Mesangial cell (primary cell): ENCODE data around the genes SPATA12, HESX1 and DENND6A.

DNA sequence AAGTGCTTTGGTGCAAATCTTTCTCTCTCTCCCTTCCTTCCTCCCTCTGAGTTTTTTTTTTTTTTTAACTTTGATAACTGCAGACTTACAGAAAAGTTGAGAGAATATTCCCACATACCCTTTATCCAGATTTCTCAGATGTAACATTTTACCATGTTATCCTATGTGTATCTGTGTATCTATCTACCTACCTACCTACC lies 105.4 kb upstream of the CACNA2D3 start:
- RAMPAGE, long total RNA, result no peak

GRCh38 chr3:54122900-54123282 lies 539 bp downstream of the CACNA2D3 start:
- RAMPAGE, long total RNA, result no peak

DNA sequence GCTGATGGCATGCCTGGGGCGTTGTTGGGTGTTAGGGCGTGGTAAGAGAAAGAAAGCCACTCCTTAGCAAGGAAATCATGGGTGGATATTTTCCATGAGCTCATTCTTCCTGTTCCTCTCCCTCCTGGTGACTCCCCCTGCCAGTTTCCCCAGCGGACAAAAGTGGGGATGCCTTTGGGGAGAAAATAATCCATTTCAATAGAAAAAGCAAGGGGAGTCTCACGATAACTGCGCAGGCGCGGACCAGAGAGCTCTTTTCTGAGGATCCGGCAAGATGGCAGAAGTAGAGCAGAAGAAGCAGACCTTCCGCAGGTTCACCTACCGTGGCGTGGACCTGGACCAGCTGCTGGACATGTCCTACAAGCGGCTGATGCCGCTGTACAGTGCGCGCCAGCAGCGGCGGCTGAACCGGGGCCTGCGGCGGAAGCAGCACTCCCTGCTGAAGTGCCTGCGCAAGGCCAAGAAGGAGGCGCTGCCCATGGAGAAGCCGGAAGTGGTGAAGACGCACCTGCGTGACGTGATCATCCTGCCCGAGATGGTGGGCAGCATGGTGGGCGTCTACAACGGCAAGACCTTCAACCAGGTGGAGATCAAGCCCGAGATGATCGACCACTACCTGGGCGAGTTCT lies 301.8 kb downstream of the LRTM1 start:
- RAMPAGE, long total RNA, result no peak

GRCh38 chr3:55485918-55486750 lies 972 bp downstream of the WNT5A start:
- RAMPAGE, long total RNA, result no peak

- RAMPAGE, long total RNA, result no peak
Observed at GRCh38 chr3:55490120-55490690, 3.1 kb upstream of the WNT5A start.

- RAMPAGE, long total RNA, result no peak
Observed at GRCh38 chr3:55624034-55624839, 137.1 kb upstream of the WNT5A start.

- RAMPAGE, long total RNA, result no peak
Observed at GRCh38 chr3:56788901-56789475, 12.8 kb downstream of the ARHGEF3 start.

GRCh38 chr3:56915642-56915893 lies 113.8 kb upstream of the ARHGEF3 start:
- RAMPAGE, long total RNA, result no peak

GRCh38 chr3:56962203-56962751 lies 98.2 kb upstream of the SPATA12 start:
- RAMPAGE, long total RNA, result no peak

GRCh38 chr3:57060333-57060919 lies at the start of gene SPATA12:
TSS of gene SPATA12 (plus strand) at chr3:57060664.
- RAMPAGE, long total RNA, result no peak

DNA sequence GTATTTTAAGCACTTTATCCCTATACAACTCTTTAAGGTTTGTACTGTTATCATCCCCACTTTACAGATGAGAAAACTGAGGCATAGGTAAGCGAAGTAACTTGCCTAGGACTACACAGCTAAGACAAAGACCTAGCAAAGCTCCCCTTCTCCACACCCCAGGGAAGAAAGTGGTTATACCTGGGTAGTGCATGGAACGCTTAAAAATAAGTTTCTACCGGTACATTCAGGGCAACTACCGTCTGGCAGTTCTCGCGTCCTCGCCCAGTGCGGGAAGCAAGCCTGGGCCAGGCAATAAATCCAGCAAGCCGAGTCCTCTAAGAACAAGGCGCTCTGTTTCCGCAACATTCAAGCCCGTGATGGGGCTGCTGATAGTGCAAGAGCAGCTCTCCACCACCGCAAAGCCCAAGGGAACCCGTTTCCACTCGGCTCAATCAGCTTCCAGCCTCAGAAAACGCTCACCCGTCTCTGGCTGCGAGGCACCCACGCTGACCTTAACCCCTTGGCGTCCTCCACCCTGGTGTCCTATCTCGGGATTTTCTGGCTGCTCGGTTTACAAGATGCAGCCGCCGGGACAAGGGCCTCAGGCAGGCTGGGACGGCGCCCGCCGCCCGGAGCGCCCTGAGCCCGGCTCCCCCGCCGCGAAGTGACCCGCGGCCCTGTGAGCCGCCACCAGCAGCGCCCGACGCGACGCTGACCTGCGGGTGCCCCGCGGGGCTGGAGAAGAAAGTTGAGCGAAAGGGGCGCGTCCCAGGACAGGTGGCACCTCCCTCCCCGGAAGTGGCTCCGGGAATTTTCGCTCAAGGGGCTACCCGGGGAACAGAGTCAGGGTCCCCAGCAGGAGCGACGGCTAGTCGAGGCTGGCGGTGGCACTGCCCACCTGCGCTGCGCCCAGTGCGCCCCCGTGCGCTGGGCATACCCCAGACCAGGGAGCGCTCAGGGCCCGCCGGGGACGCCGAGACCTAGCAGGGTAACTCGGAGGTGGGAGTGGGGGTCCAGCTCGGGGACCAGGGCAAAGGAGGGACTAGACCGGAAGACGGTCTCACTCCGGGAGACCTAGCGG lies 18.0 kb downstream of the SPATA12 start:
- RAMPAGE, long total RNA, result no peak

DNA sequence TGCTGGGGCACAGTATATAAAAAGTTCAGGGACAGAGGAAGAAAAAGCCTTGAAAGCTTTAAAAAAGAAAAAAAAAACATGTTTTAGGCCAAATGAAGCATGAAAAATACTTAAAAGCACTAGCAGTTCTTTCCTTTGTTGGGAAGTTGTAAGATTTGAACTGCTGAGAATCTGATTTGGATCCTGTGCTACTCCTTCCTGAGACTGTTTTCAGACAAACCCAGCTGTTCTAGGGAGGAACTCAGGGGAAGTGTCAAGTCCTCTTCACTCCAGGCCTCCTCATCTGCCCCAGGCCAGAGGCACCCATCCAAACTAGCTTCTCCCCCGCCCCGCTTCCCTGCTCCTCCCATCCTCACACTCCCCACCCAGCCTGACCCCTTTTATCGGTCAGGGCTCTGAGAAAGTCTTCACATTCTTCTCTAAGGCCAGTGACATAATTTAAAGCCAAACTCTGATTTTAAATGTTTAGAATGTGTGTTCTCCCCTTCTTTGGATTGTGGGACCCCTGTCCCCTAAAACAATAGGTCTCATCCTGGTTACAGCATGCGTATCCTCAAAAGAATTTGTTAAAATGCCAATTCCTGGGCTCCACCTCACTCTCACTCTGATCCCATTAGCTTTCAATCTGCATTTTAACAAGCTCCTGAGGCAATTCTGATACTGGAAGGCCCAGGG lies 4.8 kb downstream of the IL17RD start:
- RAMPAGE, long total RNA, result no peak

GRCh38 chr3:57199847-57200238 lies at the start of gene HESX1:
TSS of gene HESX1 (minus strand) at chr3:57199978.
- RAMPAGE, long total RNA, result no peak

- RAMPAGE, long total RNA, result no peak
Observed at GRCh38 chr3:57586287-57586926, 10.7 kb downstream of the ARF4 start.

DNA sequence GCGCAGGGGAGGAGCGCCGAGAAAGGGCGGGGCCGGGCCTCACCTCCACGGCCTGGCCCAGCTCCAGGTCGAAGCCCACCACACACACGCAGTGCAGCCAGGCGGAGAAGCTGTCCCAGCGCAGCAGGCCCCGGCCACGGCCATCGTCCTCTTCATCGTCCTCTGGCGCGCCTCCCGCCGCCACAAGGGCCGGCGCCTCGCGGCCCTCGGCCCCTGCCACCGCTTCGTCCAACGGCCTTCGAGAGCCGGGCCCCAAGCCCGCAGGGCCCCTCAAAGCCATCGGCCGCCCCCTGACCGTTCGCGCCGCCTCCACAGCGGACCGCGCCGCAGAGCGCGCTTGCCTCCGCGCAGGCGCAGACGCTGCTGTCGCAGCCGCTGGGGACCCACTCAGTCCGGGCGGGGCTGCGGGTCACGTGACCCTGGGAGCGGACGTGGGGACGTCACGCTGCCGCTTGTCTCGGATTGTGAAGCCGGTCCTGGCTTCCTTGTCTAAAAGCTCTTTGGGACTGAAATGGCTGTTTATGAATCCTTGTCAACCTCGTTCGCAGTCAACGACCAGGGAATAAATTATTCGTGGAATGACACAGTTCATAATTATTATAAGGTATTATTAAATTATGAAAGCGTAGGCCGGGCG lies at the start of gene DENND6A:
TSS of gene DENND6A (minus strand) at position 339 of the 637 bp plus-strand sequence.
- RAMPAGE, long total RNA, result no peak

GRCh38 chr3:57752295-57752679 lies 3.8 kb upstream of the SLMAP start:
- RAMPAGE, long total RNA, result no peak

GRCh38 chr3:57857396-57858240 lies 101.5 kb downstream of the SLMAP start:
- RAMPAGE, long total RNA, result no peak

- RAMPAGE, long total RNA, result no peak
Observed at GRCh38 chr3:57949868-57950371, 58.3 kb upstream of the FLNB start.

GRCh38 chr3:57956518-57956870 lies 51.7 kb upstream of the FLNB start:
- RAMPAGE, long total RNA, result no peak

GRCh38 chr3:57998518-57999277 lies 9.5 kb upstream of the FLNB start:
- RAMPAGE, long total RNA, result no peak